ENCODE measurements around the gene CERCAM.

GRCh38 chr9:128131876-128132596 lies 4.5 kb upstream of the PTGES2 start:
- PRO-cap: no peak
- RRBS: 74% methylated on average over 2 of the region's 12 CpGs

DNA sequence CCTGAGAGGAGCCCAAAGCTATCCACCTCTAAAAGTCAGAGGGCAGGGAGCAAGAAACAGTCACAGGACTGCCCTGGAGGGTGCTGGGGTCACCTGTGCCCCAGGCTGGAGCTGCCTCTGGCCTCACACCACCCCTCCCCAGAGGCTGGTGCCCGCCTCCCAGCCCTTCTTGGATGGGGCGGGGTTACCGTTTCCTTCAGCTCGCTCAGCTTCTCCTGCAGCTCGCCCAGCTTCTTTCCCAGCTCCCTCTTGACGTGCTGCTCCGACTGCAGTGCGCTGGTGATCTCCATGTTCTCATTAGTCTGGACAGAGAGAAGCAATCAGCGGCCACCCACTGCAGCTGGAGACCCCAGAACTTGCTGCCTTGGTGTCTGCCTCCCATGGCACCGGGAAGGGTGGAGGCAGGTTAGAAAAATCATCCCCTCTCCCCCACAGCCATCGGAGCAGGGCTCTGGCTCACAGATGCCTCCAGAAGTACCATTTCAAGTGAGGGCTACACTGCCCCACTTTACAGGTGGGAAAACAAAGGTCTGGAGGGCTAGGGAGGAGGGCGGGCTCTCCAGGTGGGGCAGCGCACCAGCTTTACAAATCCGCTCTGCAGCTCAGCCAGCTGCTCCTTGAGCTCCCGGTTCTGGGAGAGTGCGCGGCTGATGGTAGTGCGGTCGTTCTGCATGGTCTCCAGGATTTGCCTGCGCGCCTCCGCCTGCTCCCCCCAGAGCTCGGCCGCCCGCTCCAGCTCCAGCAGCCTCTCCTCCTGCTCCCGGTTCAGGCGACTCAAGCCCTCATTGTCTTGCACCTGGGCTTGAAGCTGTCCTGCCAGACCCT lies 15.7 kb downstream of the GOLGA2 start:
- PRO-cap: no peak
- RRBS: no CpG with 5 or more reads among the region's 27 CpGs

DNA sequence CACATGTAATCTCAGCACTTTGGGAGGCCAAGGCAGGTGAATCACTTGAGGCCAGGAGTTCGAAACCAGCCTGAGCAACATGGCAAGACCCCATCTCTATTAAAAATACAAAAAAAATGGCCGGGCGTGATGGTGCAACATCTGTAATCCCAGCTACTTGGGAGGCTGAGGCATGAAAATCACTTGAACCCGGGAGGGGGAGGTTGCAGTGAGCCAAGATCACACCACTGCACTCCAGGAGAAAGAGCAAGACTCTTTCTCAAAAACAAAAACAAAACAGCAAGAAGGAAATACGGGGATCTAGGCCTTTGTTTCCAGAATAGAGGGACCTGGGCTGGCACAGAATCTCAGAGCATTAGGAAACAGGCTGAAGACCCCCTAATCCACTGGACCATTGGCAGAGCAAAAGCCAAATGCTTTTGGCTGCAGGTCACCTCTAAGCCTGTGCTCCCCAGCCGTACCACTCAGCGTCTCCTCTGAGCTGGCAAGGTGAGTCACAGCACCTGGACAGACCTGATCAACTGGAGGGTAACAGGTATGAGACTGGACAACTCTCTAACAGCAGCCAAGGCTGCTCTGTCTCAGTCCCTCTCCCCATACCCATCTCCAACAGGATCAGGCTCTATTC lies 4.9 kb downstream of the GOLGA2 start:
- PRO-cap: no peak
- RRBS: no CpG with 5 or more reads among the region's 7 CpGs

- PRO-cap: no peak
- RRBS: 95% methylated on average over 4 of the region's 19 CpGs
Measured at GRCh38 chr9:128325246-128326222, 2.9 kb downstream of the COQ4 start.

GRCh38 chr9:128420687-128421602 lies at the start of gene CERCAM:
Gene CERCAM, plus strand, starts transcription at chr9:128420857.
- PRO-cap: bidirectional peak, plus-strand start at chr9:128420838, minus-strand start at chr9:128420755
- RRBS: 11% methylated on average over 10 of the region's 61 CpGs

DNA sequence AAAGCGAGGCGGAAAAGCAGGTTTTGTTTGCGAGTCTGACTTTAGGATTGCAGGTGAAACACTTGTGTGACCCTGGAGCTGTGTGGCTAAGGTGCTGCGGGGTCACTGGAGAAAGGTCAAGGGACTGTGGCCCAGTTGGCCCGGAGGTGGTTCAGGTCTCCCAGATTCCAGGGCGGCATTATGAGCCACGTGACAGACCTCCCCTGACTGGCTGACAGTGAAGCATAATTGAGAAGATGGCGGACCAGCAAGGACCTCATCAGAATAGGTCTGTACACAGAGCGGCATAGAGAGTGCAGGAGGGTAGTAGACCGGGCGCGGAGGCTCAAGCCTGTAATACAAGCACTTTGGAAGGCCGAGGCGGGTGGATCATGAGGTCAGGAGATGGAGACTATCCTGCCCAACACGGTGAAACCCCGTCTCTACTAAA lies 830 bp upstream of the ODF2 start:
- PRO-cap: bidirectional peak, plus-strand start at position 225 of the sequence, minus-strand start at position 171 of the sequence
- RRBS: no CpG with 5 or more reads among the region's 16 CpGs

DNA sequence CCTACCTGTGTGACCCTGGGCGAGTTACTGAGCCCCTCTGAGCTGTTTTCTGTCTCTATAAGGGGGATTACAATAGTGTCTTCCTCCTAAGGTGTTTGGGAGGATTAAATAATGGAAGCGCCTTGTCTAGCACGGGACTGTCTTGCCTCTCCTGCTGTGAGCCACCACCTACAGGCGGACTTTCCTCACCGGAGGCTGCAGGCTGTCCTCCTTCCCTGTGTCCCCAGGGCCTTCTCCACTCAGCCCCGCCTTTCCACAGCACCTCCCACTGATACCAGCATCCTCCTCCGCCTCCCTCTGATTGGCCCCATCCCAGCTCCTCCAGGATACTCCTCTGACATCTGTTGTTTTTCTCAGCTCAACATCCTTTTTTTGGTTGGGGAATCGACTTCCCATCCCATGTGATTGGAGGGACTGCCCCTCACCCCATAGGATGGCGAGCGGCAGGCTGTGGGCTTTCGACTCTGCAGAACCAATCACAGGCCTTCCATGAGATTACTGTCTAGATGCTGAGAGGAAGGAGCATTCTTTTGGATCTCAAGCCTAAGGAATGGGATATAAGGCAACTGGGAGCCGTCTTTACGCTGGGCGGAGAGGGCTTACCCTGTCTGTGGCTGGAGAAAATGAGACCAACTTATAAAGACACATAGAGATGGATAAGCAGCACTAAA lies 915 bp upstream of the ZDHHC12 start:
- PRO-cap: no peak
- RRBS: no CpG with 5 or more reads among the region's 14 CpGs

DNA sequence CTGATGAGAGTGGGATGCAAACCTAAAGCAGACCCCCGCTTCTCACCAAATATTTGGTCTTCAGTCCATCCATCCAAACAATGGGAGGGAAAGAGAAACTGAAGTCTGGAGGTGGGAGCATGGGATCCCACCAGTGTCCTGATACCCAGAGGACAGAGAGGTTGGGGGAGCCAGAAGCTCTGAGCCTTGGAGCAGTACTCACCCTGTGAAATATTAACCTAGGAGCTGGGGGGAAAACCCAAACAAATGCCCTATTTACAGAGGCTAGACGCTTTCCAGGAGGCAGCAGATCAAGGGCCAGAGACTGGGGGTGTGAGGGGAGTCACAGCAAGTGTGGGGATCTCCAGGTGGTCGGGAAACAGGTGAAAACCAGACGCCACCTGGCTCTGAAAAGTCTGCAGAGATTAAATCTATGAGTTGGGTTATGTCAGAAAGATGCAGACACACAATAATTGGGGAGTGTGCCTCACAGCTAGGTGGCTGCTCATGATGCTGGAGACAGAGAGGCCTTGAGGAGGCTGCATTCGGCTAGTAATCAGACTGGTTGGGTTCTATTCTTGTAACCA lies 6.2 kb downstream of the ZER1 start:
- PRO-cap: no peak
- RRBS: no CpG with 5 or more reads among the region's 5 CpGs

DNA sequence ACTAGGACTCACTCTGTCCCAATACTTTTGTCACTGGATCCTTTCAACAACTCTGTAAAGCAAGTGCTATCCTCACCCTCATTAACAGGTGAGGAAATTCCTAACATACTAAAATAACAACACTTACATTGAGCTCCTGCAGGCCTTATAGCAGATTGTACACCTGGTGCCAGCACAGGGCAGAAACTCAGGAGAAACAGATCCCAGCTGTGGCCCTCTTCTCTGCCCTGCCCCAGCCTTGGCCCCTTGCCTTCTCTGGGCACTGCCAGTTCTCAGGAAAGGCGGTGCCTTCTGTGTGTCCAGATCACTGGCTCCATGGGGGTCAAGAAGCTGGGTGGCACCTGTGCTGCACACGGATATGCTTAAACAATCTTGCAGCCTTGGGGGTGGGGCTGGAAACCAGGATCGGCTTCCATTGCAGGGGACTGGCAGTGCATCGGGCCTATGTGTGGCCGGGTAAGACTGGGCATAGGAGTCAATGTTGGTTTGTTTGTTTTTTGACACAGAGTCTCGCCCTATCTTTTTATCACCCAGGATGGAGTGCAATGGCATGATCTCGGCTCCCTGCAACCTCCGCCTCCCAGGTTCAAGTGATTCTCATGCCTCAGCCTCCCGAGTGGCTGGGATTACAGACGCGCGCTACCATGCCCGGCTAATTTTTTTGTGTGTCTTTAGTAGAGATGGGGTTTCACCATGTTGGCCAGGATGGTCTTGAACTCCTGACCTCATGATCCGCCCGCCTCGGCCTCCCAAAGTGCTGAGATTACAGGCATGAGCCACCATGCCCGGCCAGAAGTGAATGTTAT lies 19.2 kb downstream of the KYAT1 start:
- PRO-cap: no peak
- RRBS: no CpG with 5 or more reads among the region's 17 CpGs

DNA sequence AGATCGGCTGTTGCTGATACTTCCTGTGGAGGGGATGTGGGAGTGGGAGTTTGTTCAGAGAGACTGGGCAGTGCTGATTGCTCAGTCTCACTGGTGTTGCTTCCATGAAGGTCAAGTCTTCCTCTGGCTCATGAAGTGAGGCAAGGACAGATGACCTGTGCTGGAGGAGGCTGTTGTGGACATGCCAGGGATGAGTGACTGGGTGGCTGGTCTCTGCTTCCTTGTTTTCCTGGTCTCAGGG lies 1.4 kb downstream of the LRRC8A start:
- PRO-cap: no peak
- RRBS: no CpG with 5 or more reads among the region's 1 CpG

DNA sequence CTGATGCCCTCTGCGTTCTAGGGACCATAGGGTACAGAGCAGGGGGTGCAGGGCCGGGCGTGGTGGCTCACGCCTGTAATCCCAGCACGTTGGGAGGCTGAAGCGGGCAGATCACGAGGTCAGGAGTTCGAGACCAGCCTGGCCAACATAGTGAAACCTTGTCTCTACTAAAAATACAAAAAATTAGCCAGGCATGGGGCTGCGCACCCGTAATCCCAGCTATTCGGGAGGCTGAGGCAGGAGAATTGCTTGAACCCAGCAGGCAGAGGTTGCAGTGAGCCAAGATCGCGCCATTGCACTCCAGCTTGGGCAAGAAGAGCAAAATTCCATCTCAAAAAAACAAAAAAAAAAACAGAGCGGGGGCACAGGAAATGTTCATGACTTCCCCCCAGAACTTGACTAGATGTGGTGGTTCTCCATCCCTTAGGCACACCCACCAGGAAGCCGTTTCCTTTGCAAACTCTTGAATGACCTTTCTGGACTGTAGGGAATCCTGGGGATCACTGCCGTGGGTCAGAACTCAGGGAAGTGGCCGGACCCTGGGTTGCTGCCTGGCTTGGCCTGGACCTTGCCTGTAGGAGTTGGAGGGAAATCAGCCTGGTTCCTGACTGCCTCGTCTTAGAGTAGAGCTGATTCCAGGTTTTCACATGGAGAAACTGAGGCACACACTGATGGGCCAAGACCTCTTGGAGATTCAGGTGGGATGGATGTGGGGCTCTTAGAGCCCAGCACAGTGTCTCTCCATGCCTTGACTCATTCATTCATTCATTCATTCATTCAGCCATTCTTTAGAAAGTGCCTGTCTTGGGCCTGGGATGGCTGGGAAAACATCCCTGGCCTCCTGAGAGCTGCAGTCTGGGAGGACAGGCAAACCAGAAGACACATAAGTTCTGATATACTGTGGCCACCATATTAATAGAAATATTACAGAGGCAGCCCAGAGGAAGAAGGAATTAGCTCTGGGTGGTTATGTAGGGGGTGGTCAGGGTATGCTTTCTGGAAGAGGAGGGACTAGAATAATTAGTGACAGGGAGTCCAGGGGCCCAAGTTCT lies 2.0 kb downstream of the LRRC8A start:
- PRO-cap: no peak
- RRBS: no CpG with 5 or more reads among the region's 18 CpGs

GRCh38 chr9:128908291-128909176 lies 12.2 kb upstream of the PHYHD1 start:
- PRO-cap: no peak
- RRBS: no CpG with 5 or more reads among the region's 47 CpGs

- PRO-cap: no peak
- RRBS: no CpG with 5 or more reads among the region's 27 CpGs
Measured at GRCh38 chr9:128916714-128917675, 3.8 kb upstream of the PHYHD1 start.

GRCh38 chr9:129052544-129053071 lies 16.2 kb downstream of the MIGA2 start:
- PRO-cap: no peak
- RRBS: no CpG with 5 or more reads among the region's 8 CpGs

GRCh38 chr9:129146560-129147098 lies 31.4 kb downstream of the IER5L start:
- PRO-cap: no peak
- RRBS: no CpG with 5 or more reads among the region's 11 CpGs

GRCh38 chr9:129147832-129148185 lies 30.3 kb downstream of the IER5L start:
- PRO-cap: no peak
- RRBS: no CpG with 5 or more reads among the region's 6 CpGs

- PRO-cap: no peak
- RRBS: no CpG with 5 or more reads among the region's 12 CpGs
Measured at GRCh38 chr9:129182532-129183099, 4.6 kb upstream of the IER5L start.

DNA sequence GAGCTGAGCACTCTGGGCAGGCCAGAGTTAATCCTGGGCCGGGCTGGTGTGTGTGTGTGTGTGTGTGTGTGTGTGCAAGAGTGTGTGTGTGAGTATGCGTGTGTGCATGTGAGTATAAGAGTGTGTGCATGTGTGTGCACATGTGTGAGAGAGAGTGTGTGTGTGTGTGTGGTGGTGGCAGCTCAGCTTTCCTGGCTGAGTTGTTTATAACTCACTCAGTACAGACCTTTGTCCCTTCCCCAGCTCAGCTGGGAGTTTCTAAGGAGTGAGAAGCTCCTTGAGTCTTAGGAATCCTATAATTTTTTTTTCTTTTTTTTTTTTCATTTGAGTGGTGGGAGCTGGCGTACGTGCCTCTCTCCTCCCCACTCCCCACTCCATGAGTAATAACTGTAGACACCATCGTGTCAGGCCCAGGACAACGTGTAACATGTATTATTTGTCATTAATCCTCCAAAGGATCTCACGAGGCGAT lies 5.9 kb upstream of the IER5L start:
- PRO-cap: no peak
- RRBS: 31% methylated on average over 1 of the region's 8 CpGs

DNA sequence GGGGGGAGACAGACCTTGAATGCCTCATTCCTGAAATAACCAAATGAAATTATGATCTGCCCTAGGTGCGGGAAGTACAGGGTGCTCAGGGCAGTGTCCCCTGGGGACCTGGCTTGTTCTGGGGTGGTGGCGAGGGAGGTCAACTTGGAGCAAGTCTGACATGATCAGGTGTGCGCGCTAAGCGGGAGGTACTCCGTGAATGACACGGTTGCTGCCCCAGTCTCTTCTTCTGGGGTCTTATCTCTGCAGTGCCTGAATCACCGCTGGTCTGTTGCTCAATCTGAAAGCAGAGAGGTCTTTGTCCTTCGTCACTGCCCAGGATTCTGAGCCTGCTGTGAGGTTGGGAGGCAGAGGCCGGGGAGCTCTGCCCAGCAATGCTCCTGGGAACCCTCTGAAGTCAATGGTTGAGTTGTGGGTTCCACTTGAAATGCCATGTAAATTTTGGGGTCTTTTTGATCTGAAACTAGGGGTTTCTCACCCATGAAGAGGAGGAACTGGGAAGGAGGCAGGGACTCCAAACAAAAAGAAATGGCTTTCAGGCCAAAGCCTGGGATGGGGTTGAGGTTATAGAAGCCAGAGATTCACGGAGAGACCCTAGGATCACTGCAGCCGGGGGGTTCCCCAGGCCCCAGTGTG lies 51.6 kb upstream of the IER5L start:
- PRO-cap: no peak
- RRBS: no CpG with 5 or more reads among the region's 12 CpGs

GRCh38 chr9:129401770-129402891 lies 218.8 kb downstream of the C9orf50 start:
- PRO-cap: no peak
- RRBS: 80% methylated on average over 6 of the region's 26 CpGs

Data from Caco-2 (cell line).